Gallbladder (tissue), 1 donor: ENCODE results near the genes TAGLN3 and BTLA.

- PRO-cap = unidirectional peak, plus-strand start at chr3:111732518
These were observed 57.8 kb downstream of the PLCXD2 start for GRCh38 chr3:111732267-111732747.

GRCh38 chr3:111761214-111762084 is 87.0 kb downstream of the PLCXD2 start:
- PRO-cap = no peak

GRCh38 chr3:111826591-111826895 is 32.5 kb upstream of the PHLDB2 start:
- PRO-cap = no peak

- PRO-cap = no peak
These were observed 58.7 kb upstream of the ABHD10 start for GRCh38 chr3:111920092-111920608.

DNA sequence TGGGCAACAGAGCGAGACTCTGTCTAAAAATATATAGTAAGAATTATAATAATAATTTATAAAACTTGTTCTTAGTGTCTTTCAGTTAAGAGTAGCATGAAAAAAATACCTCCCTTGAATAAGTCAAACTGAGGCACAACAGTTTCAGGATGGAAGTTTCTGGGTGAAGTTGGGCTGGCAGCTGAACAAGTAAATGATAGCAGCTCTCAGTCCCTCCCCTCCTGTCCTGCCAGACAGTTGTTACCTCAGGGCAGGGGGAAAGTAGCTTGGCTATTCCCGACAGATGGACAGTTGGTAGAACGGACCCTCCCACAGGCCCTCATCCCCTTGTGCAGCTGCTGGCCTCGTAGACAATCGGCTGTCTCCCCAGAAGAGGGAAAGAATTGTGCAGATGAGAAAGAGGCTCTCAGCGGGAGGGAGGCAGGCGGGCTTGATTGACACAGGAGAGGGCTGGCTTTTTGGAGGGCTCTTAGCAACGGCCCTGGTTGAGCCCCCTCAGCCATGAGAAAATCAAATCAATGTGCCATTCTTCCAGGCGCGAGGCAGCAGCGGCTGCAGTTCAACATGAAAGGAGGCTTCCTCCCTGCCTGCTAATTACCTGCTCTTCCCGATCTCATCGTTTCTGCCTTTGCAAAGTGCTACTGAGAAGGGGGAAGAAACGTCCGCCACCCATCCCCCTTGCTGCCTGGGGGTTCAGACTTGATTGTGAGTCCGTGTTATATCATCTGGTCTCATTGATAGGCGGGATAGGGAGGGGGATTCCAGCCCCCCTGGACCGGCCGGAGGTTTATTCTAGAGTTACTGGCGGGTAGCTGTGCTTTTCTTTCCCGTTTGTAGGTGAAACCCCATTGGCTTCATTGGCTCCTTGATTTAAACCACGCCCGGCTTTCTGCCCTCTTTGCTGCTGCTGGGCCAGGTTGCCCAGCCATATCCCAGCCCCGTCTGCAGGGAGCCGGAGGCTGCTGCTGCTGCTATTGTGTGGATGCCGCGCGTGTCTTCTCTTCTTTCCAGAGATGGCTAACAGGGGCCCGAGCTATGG is at the start of gene TAGLN3:
Gene TAGLN3, plus strand, starts transcription at position 513 of the 1,039 bp plus-strand sequence.
- PRO-cap = no peak

DNA sequence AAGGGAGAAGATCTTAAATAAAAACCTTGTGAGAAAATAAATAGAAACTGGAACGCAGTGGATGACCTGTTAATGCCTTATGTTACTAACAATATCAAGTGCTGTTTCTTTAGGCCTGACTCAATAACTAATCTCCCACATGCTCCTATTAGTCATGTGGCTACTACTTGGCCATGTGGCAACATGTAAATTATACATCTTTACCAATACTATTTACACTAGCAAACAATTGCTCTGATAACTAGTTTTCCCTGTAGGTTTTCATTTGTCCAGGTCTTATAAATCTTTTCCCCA is 11.6 kb upstream of the C3orf52 start:
- PRO-cap = no peak

DNA sequence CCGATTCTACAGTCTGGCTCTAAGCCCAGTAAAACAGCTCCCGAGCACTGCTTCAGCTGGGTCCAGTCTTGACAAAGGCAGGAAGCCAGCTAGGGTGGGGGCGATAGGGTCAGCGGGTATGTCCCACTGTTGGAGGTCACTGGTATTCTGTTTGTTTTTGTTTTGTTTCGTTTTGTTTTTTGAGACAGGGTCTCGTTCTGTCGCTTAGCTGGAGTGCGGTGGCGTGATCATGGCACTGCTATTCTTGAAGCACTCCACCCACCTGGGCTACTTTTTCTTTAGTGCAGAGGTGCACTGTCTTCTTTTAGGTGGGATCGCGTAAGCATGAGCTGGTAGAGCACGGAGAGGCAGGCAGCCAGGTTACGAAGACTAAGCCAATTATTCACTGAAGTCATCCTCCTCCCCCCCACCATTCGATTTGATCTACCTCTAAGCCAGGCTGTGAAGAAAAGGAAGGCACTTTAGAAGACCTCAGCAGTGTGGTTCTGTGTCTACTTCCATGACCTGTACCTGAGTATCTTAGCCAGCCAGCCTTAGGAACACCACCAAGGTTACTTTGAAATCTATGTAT is 16.2 kb downstream of the GCSAM start:
- PRO-cap = no peak

GRCh38 chr3:112126262-112127038 is 6.6 kb downstream of the GCSAM start:
- PRO-cap = no peak

GRCh38 chr3:112148898-112149329 is 15.9 kb upstream of the GCSAM start:
- PRO-cap = no peak

GRCh38 chr3:112334789-112335593 is 2.0 kb downstream of the CD200 start:
- PRO-cap = no peak

DNA sequence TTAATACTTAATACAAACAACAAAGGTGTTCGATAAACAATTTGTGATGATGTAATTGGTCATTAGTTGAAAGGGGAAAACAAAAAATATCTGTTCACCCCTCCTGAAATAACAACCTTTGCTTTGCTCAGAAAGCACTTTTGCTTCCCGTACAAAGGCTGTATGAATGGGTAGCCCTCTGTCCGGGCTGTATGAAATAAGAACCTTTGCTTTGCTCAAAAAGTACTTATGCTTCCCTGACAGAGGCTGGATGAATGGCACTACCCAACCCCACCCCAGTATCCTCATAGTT is 20.6 kb downstream of the CD200 start:
- PRO-cap = no peak

DNA sequence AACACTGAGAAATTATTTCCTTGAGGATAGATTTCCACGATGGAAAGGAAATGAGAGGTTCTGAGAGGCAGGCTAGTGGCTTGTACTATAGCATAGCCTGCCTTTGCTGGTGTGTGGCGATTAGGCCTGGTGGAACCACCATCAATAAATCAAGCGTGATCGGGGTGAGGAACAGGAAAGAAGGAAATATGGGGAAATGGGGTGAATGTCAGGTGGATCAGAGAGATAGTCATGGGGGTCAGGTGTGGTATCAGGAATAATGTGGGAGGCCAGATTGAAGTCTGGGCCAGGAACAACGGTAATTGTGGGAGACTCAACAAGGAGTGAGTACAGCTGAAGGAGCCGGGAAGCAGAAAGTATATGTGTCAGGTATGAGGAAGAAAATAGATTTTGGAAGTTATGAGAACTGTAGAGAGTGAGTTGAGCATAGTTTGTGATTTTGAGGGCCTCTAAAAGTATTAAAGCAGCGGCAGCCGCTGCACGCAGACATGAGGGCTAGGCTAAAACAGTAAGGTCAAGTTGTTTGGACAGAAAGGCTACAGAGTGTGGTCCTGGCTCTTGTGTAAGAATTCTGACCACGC is 80.0 kb downstream of the BTLA start:
- PRO-cap = no peak

DNA sequence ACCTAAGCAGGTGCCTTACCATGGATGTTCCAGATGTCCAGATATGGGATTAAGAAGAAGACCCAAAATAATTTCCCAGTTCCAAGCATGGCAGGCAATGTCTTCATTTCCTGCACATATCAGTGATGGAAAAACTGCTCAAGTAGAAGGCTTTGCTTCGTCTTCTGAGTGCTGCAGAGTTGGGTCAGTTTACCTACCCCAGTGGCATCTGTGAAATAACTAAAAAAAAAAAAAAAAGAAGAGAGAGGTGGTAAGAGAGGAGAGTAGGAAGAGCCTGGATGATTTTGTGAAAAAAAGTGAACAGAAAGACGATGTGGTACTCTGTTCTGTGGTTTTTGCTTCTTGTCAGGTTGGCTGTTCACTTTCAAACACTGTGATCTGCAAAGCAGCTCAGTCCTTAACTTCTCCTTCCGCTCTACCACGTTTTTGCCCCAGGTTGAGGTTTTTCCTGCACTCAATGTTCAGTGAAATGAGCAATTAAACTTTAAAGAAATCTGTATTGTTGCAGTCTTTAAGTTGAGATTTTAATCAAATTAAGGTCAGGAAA is at the start of gene BTLA:
Gene BTLA, minus strand, starts transcription at position 221 of the 547 bp plus-strand sequence.
- PRO-cap = no peak

- PRO-cap = bidirectional peak, plus-strand start at chr3:112561217, minus-strand start at chr3:112561216; bidirectional peak, plus-strand start at chr3:112561709, minus-strand start at chr3:112561605
These were observed 529 bp downstream of the ATG3 start for GRCh38 chr3:112561057-112561809.

GRCh38 chr3:112605238-112605460 is 35.8 kb downstream of the CCDC80 start:
- PRO-cap = no peak

DNA sequence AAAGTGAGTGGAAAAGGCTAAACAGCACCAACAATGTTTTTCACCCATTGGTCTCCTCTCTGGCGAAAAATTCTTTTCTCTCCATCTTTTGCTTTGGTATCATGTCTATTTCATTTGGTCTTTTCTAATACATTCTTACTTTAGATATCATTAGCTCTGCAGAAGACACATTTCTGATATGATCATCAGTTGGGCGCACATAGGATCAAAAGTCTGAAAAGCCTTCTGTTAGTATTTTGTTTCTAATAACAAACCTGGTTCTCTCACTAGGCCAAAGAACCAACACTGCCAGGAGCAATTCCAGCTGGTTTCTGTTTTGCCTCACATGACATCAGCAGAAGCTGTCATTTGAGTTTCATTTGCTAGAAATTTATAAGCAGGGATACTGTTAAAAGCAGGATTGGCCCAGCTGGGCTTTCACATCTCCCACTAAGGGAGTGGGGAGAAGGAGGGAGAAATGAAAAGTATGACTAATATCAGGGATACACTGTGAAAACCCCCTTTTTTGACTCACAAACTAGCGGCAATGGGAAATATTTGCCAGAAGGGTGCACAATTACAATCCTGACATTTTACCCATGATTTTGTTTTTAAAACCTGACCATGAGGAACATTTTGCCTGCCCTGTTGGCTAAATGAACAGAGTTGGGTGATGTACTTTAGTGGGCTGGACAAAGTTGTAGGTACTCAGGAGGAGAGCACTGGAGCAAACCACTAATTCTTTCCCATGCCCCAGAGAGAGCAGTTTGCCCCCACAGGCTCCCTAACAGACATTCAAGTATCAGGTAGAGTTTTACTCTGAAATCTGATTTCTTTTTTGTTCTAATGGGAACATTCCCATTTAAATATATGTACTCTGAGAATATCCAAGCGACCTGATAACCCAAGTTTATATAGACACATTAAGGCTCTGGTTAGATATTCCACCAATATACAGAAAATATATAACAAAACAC is 5.2 kb downstream of the CCDC80 start:
- PRO-cap = no peak

GRCh38 chr3:112774779-112775292 is 71.8 kb downstream of the CD200R1L start:
- PRO-cap = no peak

- PRO-cap = no peak
These were observed 31.8 kb upstream of the NEPRO start for GRCh38 chr3:113051298-113051584.

- PRO-cap = no peak
These were observed 1.9 kb downstream of the BOC start for GRCh38 chr3:113213287-113213720.

DNA sequence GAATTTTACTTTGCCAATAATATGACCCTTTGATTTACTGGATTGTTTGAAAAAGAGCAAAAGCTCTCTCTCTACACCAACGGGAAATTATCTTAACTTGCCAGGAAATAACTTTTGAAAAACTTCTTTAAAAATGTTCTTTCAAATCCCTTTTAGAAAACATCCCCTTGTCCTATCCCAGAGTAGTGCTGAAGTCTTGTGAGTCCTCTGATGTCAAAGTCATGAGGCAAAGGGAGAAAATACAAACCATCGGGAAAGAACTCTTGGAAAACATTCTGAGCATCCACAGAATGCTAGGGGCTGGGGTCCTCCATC is 36.4 kb downstream of the BOC start:
- PRO-cap = no peak